Amniotic epithelial cell (primary cell): ENCODE measurements around the genes POFUT1 and ASXL1.

- RRBS = no CpG with 5 or more reads among the region's 13 CpGs
These were observed 26.5 kb downstream of the COX4I2 start for GRCh38 chr20:31663853-31665027.

- RRBS = no CpG with 5 or more reads among the region's 5 CpGs
These were observed 28.2 kb downstream of the BCL2L1 start for GRCh38 chr20:31694287-31695041.

GRCh38 chr20:31707987-31708845 is 14.5 kb downstream of the BCL2L1 start:
- RRBS = no CpG with 5 or more reads among the region's 2 CpGs

GRCh38 chr20:31715708-31716335 is 6.8 kb downstream of the BCL2L1 start:
- RRBS = no CpG with 5 or more reads among the region's 3 CpGs

DNA sequence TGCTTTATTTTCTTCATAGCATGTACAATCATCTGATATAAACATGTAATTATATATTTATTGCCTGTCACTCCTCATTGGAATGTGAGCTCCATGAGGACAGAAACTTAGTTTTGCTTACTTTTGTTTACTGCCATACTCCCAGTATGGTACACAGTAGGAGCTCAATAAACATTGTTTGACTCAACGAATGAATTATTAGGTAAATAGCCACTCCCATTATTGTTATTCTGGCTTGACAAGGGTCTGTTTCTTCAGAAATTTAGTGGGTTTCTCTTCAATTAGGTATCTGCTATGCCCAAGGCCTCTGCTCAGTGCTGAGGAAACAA is 6.4 kb downstream of the BCL2L1 start:
- RRBS = no CpG with 5 or more reads among the region's 1 CpG

DNA sequence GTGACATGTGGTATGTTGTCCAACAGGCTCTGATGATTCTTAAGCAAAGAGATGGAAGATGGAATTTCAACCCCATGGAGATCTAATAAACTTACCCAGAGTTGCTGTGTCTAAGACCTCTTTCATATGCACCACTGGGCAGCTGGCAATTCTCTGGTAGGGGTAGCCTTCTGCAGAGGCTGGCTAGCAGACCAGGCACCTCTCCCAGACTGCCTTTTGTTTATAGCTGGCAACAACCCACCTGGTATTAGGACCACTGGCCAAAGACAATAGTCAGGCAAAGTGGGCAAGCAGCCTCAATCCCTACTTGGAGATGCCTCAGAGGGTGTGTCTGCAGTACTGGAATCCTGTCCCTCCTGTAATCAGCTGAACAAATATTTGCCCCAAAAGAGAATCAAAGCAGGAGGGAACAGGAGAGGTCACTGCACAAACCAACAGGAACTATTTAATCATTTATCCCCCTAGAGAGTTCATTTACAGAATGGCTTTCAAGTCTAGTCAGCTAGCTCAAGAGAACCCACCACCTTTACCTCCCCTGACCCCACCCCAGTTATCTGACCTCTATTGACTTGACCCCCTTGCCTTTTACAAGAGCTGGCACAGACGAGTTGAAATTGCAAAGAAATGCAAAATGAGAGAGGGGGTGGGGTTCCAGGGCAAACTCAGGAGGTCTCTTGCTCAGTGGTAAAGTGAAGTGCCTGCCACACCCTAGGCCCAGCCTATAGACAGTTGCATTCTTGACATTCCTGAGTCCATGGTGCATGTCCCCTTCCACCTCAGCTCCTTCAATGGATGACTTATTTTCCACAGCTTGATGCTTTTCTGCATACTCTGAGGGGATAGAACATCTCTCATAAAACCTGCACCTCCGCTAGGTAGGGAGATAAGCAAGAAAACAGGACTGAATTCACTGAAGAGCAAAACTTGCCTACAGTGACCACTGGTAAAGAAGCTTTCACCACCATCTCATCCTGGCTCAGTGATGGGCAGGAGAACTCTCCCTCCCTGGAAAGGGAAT is 2.8 kb downstream of the BCL2L1 start:
- RRBS = no CpG with 5 or more reads among the region's 2 CpGs

DNA sequence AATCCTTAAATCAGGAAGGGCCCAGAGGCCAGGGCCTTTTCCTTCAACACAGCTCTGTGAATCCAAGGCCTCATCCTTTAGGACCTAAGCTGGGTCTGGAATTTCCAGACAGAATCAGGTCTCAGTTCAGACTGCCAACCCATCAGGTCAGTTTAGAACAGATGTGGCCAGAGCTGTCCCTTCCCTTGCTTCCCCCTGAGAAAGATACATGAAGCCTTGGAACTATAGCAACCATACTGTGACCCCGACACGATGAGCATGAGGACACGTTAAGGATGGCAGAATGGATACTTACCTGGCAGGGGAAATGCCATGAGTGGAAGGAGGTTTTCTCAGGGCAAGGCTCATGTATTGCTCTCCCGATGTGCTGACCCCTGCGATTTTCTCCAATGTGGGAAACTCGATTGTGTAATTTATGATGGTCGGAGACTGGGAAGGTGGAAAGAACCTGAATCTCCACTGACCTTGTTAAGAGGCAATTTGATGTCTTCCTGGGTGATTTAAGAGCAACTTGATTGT is 30.6 kb downstream of the TTLL9 start:
- RRBS = no CpG with 5 or more reads among the region's 7 CpGs

DNA sequence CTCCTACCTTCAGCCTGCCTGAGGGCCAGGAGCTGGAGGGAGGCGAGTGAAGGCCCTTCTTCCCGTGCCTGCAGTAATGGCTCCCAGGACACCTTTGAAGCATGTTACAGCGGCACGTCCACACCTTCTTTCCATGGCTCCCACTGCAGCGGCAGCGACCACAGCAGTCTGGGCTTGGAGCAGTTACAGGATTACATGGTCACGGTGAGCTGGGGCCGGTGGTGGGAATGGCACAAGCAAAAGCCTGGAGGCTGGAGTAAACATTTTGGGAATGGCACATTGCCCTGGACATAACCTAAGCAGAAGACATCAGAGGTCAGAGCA is 18.6 kb downstream of the CCM2L start:
- RRBS = no CpG with 5 or more reads among the region's 8 CpGs

DNA sequence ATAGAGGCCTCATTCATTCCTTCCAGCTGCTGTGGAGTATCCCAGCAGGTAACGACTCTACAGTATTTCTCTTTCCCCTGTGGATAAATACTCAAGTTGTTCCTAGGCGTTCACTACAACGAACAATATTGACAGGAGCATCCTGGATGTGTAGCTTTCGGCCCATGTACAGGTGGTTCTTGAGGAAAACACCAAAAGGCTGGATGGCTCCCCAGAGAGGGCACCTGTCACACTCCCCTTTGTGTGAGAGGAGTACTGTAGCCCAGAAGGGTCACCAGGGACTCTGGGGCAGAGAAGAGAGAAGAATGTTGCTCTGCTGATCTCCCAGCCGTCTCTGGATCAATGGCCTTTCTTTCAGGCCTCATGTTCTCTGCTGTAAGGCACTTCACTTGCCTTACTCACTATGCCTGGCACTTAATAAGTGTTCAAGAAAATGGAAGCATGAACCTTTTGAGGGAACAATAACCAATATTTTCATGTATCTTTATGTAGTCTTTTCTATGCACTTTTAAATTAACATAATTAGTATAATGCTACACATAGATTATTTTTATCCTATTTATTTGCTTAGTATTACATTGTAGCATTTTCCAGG is 3.0 kb downstream of the HCK start:
- RRBS = no CpG with 5 or more reads among the region's 5 CpGs

DNA sequence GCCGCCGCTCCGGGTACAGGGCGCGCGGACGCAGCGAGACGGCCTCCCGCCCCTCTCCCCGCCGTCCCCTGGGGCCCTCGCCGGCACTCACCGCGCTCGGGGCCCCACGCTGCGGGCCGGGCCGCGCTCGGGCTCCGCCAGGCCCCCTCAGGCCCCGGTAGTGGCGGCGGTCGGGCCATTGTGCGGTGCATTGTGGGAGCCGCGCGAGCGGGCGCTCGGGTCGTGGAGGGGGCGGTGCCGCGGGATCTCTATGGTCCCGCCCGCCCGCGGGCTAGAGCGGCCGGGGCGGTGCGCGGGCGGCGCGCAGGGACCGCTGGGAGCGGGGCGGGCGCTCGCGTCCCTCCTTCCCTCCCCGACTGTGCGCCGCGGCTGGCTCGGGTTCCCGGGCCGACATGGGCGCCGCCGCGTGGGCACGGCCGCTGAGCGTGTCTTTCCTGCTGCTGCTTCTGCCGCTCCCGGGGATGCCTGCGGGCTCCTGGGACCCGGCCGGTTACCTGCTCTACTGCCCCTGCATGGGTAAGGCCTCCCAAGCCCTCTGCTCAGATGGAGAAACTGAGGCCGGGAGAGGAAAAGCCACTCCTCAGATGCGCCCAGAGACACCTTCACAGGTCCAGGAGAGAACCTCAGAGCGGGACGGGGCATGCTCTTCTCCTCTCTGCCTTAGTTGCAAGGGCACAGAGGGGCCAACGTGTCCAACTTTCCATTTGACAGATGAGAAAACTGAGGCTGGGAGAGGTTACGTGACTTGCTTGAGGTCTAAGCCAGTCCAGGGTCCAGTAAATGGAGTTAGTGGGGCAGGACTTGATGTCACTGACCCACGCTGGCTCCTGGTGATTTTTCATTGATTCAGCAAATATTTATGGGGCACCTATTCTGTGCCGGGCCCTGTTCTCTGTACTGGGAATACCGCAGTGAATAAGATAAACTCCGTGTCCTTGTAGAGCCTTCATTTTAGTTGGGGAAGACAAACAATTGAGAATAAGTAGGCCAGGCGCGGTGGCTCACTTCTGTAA is at the start of gene POFUT1:
Gene POFUT1 (plus strand): TSS at position 331 of the 1,013 bp plus-strand sequence.
- RRBS = 2% methylated on average over 38 of the region's 88 CpGs

- RRBS = no CpG with 5 or more reads among the region's 8 CpGs
These were observed 30.8 kb upstream of the ASXL1 start for GRCh38 chr20:32327351-32327705.

DNA sequence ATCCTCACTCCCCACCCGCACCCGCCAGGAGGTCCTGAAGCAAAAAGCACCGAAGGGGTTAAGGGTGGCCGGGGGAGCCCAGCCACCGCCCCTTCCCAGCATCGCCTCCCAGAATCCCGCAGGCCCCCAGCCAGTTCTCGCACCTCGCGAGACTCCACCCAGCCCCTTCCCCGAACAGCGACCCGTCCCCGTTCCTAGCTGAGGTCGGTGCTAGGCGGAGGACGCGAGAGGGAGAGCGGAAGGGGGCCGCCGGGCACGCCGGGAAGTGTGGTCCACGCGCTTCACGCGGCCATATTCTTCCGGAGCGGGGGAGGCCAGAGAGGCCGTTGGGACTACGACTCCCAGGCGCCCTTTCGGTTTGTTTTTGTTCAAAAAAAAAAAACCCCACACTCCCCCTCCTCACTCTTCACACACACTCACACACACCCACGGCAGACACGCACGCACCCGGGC is at the start of gene ASXL1:
Gene ASXL1 (plus strand): TSS at position 409 of the 453 bp plus-strand sequence.
- RRBS = 0% methylated on average over 5 of the region's 37 CpGs

GRCh38 chr20:32358376-32358942 is 328 bp downstream of the ASXL1 start:
- RRBS = under 1% methylated on average over 8 of the region's 80 CpGs

DNA sequence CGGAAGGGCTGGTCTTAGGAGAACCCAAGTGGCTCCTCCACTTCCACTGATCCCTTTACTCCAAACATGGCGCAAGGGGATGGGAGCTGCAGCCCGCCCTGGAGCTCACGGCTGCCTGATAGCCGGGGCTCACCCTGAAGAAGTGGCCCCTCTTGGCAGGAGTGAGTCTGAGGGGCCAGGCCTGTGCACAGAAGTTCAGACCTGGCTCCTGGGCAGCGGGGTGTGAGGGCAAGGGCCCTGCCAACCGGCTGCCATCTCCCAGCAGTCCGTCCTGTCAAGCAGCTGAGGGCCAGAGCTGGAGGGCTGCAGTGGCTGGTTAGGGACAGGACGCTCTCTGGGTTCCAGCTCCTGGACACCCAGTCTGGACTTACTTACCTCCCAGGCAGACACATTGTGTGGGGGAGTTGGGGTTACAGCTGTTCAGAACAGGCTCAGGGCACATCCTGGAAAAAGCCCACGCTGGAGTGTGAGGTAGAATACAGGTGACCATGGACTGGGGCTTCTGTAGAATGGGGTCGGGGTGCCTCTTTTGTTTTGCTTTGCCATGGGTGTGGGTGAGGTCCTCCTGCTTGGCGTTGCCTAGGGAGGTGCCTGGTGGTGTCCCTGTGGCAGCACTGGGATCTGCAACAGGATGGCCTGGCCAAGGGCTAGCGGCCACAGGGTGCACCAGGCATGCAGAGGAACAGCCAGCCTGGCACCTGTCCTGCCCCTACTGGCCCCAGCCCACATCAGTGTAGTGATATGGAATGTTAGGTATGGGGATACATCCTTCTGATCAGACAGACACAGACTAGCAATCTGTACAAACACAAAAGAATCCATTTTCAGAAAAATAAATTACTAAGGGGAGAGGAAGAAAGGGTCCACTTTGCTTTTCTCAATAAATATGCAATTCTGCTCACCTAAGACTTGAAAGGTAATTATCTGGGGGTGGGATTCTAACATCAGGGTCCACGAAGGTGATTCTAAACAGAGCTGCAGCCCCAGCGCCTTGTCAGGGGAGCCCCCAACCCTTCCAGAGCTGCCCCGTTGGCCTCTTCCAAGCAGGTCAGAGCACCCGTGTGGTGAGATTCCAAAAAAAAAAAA is 88.5 kb downstream of the ASXL1 start:
- RRBS = no CpG with 5 or more reads among the region's 17 CpGs

DNA sequence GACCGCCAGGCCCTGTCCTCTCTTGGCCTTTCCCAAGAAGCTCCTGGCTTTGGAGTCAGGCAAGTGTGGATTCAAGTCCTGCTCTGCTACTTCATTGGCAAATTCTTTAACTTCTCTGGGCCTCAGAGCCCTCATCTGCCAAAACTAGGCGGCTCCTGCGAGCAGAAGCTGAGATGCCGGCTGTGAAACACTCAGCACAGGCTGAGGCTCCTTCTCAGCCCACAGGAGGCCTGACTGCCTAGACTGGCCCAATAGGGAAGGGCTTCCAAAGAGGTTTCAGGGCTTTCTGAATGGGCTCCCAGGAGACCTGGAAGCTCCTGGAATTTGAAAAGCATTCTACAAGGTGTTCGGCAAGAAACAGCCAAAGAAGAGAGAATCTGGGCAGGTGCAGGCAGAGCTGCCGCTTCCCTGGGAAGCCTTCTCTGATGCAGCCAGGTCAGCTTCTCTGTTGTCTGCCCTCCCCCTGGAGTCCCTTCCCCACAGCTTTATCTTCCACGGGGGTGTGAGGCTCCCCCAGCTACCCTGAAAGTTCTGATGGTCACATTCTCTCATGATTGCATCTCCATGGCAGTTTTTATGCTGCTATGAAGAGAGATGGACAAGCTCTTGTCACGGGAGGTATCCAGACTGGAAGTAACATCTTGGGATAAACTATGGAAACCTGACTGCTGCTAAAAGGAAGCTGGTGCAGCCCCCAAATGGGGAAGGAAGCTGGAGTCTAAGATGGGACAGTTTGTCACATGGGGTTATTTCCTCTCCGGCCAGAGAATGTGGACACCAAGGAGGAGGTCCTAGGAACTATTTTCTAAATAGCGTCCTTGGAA is 90.9 kb downstream of the ASXL1 start:
- RRBS = no CpG with 5 or more reads among the region's 10 CpGs

DNA sequence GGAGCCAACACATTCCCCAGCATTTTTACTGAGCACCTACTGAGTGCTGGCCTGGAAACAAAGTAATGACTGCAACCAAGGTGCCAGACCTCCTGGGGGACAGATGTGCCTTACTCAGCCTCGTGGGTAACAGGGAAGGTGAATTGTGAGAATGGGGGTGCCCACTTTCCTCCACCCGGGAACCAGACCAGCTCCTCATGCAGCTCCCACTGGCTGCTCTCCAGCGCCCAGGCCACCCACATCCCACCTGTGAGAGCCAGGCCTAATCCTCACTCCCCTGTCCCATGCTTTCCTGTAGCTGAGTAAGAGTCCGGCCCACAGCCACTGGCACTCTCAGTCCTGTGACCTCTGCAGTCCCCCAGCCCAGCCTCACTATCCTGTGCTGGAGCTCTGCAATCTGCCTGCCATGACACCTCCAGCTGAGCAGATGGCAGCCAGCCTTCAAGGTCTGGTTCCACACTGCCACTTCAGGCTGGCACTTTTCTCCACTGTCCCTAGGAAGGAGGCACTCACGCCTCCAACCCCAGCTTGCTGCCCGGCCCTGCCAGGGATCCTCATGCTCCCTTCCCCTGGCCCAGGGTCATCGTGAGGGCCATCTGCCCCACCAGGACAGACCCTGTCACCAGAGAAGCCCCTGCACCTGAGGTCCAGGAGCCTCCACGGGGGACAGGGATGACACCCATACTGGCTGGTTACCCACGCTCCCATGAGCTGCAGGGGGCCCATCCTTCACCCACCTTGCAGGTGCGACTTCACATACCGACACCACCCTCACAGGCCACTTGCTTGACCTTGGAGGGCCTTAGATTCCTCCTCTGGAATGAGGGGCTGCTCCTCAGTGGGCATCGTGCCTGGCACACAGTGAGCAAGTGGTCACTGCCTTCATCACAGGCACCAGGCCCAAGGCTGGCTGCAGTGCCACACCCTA is 100.0 kb downstream of the ASXL1 start:
- RRBS = no CpG with 5 or more reads among the region's 12 CpGs

GRCh38 chr20:32467483-32468117 is 109.5 kb downstream of the ASXL1 start:
- RRBS = 11% methylated on average over 1 of the region's 9 CpGs

DNA sequence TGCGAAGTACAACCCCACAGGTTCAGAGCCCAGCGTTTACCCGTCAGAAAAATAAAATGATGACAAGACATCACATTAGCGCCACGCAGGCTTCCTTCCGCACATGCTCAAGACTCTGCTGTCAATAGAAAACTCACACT is 99.9 kb downstream of the NOL4L start:
- RRBS = no CpG with 5 or more reads among the region's 6 CpGs

DNA sequence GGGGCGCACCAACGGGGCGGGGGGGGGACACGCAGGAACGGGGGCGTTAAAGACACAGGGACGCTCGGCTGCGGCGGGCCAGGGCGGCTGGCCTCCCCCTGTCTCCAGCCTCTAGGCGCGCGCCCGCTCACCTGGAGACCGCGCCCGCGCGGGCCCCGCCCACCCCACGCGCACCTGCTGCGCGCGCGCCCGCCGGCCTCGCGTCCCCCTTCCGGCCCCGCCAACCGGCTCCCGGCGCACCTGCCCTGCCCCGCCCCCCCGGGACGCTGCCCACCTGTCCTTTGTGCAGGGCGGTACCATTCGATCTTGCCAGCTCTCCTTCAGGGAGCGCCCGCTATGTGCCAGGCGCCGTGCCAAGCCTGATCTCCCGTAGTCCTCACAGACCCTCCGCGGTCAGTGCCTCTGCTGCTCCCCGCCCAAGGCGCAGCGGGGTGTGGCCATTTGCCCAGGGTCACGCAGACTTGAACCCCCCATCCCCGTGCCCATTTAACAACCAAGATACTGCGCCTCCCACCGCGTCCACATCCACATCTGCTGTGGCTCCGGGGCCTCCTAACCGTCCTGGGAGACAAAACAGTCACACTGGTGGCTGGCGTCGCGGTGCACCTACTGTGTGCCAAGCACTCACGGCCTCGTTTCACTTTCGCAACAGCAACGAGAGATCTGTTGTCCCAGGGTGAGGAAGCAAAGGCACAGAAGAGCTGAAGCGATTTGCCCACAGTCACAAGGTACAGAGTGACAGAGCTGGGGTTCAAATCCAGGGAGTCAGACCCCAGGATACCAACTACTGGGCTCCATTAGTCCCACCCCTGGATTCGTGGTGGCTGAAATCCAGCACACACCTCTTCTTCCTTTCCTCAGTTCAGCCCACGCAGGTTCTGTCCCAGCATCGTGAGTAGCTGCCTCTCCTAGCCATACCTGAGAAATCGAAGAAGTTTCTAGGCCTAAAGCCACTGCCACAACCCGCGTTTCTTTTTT is 48.0 kb downstream of the NOL4L start:
- RRBS = no CpG with 5 or more reads among the region's 72 CpGs

DNA sequence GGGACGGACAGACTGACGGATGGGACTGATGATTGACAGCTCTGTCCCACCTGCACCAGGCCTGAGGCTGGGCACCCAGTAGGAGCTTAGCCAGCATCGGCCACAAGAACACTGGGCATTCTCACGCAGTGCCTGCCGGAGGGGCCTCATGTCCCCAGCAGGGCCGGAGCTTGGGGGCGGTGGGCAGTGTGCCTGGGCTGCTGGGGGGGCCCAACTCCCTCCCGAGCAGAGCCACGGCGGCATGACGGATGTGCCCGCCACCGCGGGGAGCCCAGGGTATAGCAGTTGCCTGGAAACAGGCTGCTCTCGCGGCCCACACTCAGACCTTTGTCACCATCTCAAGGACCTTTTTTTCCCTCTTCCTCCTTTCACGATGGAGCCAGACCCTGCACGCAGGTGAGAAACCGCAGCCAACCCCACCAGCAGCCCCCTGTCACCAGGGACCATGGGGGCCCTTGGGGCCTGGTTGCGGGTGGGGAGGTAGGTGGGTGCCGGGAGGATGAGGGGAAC is 24.3 kb downstream of the NOL4L start:
- RRBS = no CpG with 5 or more reads among the region's 21 CpGs